REH cell (cell line): ENCODE measurements around a stretch of chr1.

DNA sequence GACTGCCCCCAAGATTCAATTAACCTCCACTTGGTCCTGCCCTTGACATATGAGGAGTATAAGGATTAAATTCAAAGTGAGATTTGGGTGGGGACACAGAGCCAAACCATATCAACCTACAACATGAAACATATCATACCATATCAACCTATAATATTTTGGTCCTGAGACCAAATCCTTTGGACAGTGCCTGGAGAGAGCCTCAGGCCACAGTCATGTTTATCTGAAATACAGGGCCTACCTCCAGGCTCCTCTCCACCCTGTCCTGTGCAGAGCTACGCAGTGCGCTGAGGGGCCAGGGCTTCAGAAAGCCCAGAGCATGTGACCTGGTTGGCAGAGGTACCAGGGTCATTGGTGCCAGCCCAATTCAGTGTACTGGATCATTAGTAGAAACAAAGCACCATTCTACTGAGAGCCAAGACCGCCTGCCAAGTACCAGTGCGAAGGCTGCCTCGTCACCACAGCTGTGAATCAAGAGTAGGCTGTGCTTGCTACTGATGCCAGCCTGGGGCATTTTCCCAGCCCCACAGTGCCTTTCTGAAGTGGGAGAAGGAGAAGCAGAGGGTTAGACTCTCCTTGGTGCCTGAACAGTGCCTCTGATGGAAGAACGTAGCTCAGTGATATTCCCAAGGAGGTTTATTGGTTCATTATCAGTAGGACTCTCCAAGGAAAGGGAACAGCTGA, 59.8 kb downstream of the CAPN9 start:
- PRO-cap, result no peak

DNA sequence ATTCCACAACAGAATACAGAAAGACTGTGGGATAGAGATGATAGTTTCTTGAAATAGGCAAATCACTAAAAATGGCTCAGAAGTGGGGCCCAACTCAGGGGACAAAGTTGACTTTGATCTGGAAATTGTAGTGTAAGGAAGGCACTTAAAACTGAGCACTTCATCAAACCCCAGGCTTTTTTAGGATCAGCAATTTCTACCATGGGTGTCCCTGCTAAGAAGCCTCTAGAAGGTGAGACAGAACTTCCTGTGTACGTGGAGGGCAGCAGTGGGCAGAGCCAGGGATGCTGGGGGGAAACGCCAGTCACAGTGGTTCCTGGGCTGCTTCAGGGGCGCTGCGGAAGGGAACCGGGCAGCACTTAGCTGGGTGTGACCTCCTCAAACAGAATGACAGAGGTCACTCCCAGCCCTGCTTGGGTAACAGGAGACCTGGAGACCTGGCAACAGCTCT, 20.6 kb downstream of the C1orf198 start:
- PRO-cap, result no peak

DNA sequence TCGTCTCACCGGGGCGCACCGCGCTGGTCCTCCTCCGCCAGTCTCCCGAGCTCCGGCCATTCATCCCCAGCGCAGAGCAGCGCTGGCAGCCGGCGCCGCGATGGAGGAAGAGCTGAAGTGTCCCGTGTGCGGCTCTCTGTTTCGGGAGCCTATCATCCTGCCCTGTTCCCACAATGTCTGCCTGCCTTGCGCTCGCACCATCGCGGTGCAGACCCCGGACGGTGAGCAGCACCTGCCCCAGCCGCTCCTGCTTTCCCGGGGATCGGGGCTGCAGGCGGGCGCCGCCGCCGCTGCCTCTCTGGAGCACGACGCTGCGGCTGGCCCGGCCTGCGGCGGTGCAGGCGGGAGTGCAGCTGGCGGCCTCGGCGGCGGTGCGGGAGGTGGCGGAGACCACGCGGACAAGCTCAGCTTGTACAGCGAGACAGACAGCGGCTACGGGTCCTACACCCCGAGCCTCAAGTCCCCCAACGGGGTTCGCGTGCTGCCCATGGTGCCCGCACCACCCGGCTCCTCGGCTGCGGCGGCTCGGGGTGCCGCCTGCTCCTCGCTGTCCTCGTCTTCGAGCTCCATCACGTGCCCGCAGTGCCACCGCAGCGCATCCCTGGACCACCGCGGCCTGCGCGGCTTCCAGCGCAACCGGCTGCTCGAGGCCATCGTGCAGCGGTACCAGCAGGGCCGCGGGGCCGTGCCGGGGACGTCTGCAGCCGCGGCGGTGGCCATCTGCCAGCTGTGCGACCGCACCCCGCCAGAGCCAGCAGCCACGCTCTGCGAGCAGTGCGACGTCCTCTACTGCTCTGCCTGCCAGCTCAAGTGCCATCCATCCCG, 1.2 kb downstream of the TRIM67 start:
- PRO-cap, result no peak

DNA sequence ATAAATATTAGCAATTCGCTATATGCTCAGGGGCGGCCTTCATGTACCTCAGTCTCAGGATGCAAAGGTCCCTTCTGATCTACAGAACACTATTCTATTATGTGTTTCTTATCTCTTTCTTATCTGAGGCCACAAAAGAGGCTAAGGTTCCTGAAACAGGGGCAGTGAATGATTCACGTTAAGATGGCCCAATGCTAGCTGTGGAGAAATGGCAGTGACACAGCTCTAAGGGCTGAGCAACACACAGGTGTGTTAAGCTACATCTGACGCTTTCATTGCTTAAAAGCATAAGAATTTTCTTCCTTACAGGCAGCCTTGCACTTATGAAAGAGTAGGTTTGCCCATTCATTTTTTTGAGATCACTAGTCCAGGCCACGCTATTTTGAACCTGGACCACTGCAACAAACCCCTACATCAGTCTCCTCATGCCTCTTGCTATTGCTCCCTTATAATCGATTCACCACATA, 6.8 kb downstream of the C1orf131 start:
- PRO-cap, result no peak

- PRO-cap, result no peak
Observed at GRCh38 chr1:231423595-231424193, 1.6 kb upstream of the EGLN1 start.

DNA sequence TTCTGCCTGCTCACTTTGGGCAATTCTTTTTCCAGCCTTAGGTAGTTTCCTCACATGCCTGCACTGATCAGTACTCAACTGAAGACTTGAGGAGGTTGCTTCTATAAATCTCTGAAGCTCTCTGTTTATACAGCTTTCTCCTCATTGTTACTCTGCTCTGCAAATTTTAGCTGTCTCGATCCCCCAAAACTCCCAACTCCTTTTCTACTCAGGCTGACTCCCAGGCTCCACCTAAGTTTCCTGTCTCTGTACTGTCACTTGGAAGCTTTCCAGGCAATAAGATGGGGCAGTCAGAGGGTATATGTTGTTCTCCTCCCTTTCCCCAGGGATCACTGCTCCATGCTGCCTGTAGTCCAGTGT, 13.3 kb downstream of the TSNAX start:
- PRO-cap, result no peak

DNA sequence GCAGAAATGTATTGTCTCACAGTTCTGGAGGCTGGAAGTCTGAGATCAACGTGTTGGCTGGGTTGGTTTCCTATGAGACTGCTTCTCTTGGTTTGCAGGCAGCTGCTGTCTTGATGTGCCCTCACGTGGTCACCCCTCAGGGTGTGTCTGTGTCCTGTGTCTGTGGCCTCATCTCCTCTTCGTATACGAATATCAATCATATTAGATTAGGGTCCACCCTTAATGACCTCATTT, 21.2 kb upstream of the DISC1 start:
- PRO-cap, result no peak

DNA sequence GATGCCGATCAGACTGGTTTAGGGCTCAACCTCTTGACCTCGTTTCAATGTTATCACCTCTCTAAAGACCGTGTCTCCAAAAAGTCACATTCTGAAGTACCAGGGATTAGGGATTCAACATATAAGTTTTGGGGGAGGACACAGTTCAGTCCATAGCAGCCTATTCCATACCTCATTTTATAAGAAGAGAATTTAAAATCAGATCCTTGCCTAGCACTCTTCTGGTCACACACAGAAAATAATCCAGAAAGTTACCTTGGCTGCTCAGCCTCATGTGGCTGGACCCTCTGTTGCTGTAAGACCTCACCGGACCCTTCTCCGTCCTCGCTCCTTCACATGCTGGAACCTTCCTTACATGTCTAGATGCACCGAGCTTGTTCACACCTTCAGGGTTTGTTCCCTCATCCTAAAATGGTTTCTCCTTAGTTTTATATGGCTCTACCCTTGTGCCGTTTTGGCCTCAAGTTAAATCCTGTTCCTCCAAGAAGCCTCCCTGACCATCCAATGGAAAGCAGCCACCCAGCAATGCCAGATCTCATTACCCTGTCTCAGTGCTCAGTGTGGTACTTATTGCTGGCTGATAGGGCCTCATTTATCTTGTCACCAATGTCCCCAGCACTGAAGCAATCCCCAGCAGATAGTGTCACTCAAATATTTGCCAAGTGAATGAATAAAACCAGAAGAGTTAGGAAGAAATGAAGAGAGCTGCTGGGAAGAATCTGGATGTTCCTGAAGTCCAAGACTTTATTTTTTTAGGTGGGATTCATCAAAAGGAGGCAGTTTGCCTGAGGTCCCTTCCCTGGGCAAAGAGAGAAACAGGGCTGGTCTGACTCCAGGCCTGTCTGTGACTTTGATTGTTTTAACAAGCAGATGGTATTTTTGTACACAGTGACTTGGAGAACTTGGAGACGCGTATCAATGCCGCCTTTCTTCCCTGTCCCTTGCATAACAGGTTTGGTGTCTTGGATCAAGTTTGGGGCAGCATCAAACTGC, 221.0 kb downstream of the DISC1 start:
- PRO-cap, result no peak

DNA sequence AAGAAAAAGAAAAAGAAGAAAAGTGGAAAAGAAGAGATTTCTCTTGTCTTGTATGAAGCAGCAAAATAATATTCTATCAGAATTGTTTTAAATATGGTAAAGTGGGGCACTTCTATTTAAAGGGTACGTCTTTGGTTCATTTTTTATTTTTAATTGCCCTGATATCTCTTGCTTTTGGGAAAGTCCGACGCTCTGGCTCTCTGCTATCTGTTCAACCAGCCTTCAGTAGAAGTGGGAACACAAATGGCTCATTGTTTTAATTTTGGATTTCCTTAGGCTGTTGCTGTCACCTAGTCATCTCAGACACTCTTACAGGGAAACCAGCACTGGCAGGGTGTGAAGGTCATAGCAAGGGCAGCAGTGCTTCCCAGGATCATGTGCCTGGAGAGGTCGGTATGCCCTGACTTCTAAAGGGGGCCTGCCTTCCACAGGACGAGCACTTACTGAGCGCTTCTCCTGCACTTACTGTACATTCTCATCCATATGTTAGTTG, 224.1 kb downstream of the DISC1 start:
- PRO-cap, result no peak

DNA sequence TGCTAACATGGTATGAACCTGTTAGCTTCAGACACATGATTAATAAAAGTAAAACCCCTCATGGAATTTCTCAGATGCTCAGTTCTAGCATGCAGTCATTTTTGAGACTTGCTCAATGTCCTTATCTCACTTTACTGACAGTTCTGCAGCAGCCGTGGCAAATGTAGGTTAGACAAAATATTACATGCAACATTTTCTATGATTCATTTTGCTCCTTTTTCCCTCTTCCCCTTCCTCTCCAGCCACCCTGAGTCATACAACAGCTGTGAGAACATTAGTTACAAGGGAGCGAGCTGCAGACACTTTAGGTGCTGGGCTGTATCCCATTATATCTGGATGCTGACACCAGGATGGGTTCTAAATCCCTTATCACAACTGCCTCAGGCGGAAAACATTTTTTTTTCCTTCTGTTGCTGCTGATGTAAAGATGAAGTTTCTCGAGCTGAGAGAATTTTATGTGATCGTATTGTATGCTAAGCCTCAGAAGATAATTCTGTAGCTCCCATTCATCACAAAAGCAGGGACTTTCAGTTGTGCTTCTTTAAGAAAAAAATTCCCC, 344.8 kb downstream of the DISC1 start:
- PRO-cap, result no peak

- PRO-cap, result no peak
Observed at GRCh38 chr1:231986912-231987634, 360.5 kb downstream of the DISC1 start.

GRCh38 chr1:232306107-232306908, 323.6 kb downstream of the SIPA1L2 start:
- PRO-cap, result no peak

DNA sequence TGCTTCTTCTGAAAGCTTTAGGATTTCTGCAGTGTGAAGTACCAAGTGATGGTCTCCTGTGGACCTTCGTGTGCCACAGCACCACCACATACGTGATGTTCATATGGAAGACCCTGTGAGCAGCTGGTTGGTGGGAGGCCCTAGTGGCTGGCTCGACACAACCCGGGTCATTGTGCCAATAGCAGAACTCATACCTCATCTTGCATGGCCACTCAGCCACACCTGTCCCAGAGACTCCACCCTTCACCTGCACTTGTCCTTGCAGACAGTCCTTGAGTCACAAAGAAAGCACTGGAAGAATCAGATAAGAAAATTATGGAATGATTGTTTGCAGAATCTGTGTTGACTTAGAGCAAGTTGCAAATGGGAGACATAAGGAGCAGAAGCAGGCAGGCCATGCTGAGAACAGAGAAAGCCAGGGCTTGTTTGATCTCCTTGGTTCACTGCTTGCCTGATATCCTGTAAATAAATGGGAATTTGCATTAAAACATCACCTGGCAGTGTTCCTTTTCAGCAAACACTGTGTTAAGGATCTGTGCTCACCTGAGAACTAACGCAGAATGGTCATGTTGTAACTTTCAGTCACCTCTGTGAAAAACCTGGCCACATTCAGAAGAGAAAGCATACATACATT, 307.7 kb downstream of the SIPA1L2 start:
- PRO-cap, result no peak

DNA sequence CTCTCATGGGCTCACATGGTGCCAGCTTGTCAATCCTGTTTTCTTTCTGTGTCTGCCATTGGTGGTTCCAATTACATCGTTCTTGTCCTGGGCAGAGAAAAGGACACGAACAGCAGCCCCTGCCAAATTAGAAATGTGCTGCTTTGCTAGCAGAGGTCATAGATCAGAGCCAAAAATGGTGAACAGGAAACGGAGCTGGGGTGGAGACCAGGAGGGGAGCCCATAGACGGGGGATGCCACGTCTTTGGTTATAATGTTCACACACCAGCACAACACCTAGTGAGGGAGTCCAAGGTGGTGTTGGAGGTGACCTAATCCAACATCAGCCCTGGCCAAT, 253.1 kb downstream of the SIPA1L2 start:
- PRO-cap, result no peak

GRCh38 chr1:232415421-232415847, 214.5 kb downstream of the SIPA1L2 start:
- PRO-cap, result no peak

- PRO-cap, result no peak
Observed at GRCh38 chr1:232622334-232622872, 7.5 kb downstream of the SIPA1L2 start.

DNA sequence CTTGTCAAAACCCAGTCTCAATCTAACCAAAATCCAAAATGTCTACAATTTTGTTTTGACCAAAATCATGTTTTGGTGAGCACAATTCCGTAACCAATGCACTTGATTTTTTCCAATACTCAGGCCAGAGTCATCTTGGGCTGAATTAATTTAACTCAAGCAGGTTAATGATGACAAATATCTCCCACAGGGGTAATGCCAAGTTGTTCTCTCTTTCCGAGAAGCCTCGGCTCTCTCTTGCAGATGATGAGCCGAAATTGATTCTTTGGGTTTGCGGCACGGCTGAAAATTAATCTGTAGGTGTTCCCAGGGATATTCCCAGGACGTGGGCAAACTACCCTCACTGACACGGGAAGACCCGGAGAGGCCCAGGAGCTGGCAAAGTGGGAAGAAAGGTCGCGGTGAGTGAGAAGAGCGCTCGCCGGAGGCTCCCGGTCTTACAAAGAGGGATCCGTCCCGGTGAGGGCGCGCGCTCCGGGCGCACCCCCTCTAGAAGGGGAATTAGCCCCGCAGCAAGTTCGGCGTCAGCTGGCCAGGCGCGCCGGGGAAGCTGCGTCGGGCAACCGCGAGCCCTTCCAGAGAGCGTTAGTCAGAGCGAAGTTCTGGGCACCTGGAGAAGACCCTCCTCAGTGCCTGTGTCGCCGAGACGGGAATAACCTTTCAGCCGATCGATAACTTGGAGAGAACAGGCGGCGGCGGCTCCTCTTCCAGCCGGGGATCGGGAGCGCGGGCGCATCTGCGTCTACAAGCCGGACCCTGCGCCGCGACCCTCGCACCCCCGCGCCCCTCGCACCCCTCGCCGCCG, 785 bp downstream of the SIPA1L2 start:
- PRO-cap, result no peak

- PRO-cap, result no peak
Observed at GRCh38 chr1:232903972-232904587, 46.3 kb upstream of the NTPCR start.

DNA sequence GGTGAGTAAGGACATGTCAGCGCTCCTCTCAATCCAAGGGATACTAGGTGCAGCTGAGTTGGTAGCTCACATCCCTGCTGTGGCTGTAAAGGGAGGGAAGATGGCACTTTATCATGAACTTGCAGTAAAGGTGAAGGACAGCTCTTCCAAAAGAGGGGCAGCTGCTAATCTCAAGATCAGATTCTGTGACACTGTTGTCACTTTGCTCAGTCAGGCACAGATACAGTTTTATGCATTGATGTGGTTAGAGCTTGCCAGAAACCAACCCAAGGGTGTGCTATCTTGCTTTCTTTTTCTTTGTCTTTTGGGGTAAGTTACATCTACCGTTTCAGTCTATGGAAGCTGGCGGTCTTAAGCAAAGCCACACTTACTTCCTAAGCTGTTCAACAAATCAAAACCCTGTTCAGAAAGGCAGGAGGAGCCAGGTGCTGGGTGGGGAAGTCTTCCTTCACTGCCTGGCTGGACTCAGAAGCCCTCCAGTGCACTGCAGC, 26.5 kb upstream of the NTPCR start:
- PRO-cap, result no peak

- PRO-cap, result no peak
Observed at GRCh38 chr1:233112611-233113580, 162.5 kb downstream of the NTPCR start.